Measurements from ENCODE around the gene H2AB2.

GRCh38 chrX:154547825-154548018 lies 302 bp downstream of the IKBKG start:
- PRO-cap = no peak

- PRO-cap = no peak
Observed at GRCh38 chrX:155053049-155053714, 17.8 kb downstream of the CMC4 start.

DNA sequence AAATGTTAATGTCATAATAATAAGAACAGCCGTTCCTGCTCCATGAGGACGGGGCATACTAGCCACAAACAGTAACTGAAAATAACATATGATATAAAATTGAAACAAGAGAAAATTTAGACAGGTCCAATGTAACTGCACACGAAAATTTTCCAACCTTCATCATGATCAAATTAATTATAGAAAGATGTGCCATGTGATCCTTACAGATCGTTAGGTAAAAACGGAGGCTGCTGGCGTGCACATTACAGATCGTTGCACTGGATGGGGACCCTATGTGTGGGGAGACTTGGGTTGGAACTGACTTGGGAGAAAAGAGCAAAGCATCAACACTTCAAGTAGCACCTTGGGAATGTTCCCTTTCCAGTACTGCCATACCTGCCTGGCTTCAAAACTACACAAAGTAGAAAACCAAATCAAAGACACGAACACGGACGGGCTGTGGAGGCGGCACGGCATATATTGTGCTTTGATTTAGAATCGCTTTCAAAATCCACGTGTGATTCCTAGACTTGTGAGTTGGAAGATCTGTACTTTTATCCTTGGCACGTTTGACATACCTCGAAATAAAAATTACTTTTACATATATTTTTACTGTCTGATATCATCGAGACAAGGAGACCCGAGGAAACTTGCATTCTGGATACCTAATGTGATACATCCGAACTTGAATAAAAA lies 919 bp downstream of the CMC4 start:
- PRO-cap = no peak

GRCh38 chrX:155188974-155189405 lies 27.3 kb upstream of the VBP1 start:
- PRO-cap = bidirectional peak, plus-strand start at chrX:155189113, minus-strand start at chrX:155188872

GRCh38 chrX:155380429-155380924 lies at the start of gene H2AB2:
Gene H2AB2, plus strand, starts transcription at chrX:155380709.
- PRO-cap = no peak

DNA sequence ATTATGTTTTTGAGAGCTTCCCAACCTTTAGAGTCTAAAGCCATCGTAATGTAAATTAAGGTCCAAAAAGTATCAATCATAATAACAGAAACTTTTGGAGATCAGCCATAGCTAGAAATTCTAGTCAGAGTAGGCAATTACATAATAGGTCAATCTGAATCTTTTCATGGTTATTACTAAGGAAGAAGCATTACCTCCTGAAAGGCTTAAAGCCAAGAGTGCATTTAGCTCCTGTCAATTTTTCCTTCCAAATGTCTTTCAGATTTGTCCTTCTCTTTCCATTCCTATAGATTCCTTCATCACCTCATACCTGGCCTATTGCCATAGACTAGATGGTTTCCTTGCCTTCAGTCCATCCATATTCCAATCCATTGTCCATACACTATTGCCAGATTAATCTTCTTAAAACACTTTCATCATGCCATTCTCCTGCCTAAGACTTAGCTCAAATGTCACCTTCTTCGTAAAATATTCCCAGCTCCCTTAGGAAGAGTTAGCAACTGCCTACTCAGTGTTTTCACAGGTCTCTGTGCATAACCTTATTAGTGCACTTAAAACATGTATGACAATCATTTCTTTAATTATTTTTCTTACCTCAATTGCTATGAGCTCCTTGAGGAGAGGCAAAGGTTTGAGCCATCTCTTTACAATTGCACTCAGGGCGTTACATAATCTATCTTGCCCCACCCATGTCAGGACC lies 52.8 kb upstream of the SPRY3 start:
- PRO-cap = no peak

GRCh38 chrX:155641811-155642250 lies 29.1 kb upstream of the TMLHE start:
- PRO-cap = no peak

GRCh38 chrX:155718767-155719377 lies 106.1 kb upstream of the TMLHE start:
- PRO-cap = no peak